Smooth muscle cell (in vitro differentiated cells): Measurements from ENCODE around the gene PRTFDC1.

GRCh38 chr10:24241519-24241913, 32.6 kb downstream of the KIAA1217 start:
- RAMPAGE, long total RNA, result no peak

DNA sequence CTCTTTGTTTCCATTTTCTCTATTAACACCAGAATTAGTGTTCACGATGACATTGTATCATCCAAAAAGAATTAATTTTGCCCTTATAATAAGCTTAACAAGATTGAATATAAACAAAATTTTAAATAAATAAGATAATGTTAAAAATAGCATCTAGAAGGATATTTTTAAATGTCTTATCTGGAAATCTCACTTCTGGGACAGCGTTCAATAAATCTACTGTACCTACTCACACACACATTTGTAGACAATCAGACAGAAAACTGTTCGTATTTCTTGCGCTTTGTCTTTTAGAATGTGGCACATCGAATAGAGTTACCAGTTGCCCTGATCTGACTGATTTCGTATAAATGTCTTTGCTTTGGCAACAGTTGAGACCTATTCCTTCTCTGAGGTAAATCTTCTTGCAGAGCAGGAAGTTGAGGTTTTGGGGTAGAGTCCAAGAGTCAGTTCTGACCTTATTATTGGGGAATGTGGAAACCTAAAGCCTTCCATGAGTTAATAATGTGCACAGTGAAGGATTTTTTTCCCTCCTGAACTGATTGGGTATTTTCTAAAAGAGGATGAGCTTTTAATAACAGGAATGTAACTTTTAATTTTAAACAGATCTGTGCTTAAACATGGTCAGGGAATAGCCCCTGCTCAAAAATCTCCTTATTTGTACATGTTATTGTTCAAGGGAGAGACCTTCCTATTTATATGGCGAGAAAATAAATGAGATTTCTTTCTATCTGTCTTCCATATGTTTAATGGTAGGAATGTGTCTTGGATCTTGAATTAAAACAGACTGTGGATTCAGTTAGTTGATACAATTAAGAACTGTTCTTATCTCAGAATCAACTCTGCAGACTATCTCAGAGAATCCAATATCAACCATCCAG, 135.4 kb downstream of the KIAA1217 start:
- RAMPAGE, long total RNA, result no peak

GRCh38 chr10:24450616-24451368, 241.9 kb downstream of the KIAA1217 start:
- RAMPAGE, long total RNA, result no peak

- RAMPAGE, long total RNA, result no peak
These were observed 257.1 kb downstream of the KIAA1217 start for GRCh38 chr10:24465895-24466679.

DNA sequence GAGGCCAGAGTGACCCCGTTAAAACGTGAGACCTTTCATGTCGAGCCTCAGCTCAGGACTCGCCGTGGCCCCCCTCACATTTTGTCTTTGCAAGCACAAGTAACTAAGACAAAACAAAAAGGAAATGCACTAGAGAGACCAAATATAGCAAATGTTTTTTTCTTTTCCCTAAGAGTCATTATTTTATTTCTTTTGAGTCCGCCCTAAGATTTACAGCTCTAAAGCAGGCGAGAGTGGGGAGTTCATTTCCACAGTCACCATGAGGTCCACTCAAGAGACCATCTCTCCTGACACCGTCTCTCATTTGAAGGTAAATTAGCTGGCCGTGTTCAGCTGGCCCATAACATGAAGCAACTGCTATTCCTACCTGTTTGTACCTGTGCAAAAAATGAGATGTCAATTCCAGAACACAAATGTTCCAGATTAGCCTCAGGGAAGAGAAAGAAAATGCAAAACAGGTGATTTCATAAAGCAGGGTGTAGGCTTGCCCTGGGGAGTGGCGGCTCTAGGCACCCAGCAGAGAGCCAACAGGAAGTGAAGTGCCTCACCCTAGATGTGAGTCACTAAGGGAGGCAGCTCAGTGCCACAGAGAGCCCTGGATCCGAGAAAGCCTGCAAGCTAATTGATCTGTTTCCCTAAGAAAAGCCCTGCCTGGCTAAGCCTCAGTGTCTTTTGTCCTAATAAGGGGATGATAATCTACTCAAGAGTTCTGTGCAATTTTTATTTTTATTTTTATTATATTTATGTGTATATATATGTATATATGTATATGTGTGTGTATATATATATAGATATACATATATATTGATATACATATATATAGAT, 240.1 kb downstream of the ARHGAP21 start:
- RAMPAGE, long total RNA, result no peak

- RAMPAGE, long total RNA, result no peak
These were observed 197.6 kb downstream of the ARHGAP21 start for GRCh38 chr10:24526094-24526575.

DNA sequence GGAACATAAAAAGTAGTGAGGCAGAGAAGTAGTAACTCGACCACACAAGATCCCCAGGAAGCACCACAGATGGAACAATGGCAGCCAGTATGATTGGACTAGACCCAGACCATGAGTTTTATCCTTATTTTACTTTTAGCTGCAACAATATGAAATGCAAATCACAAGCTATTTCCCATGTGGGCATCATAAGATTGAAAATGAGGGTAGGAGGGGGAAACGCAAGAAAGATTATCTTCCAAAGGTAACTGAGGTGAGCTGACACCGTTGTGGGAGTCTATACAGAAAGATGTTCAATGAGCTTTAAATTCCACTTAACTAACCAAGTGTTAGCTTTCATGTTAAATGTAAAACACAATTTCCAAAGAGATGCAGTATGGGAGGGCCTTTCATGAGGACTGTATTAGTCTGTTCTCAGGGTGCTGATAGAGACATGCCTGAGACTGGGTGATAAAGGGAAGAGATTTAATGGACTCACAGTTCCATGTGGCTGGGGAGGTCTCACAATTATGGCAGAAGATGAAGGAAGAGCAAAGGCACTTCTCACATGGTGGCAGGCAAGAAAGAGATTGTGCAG, 191.5 kb downstream of the ARHGAP21 start:
- RAMPAGE, long total RNA, result no peak

- RAMPAGE, long total RNA, result no peak
These were observed 180.2 kb downstream of the ARHGAP21 start for GRCh38 chr10:24543233-24544201.

DNA sequence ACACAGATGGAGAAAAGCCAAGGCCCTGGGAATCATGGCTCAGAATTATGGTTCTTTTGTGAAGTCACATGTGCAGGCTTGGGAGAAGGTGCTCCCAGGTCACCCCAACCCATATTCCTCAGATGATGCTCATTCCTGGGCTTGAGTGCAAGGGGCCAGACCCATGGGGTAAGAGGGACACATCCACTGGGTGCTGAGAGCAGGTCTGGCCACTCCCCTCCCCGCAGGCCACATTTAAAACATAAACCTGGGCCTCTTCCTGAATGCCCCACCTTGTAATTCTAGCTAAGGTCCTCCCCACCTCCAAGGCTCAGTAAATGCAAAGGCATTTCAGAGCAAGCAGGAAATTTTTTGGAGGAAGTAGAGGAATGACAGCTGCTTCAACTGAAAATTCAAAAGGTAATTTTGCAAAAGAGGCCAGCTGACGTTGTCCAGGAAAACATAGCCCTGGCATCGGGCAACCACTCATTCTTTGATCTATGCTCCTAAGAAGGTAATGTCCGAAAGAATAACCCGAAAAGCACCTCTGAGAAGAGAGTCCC, 172.5 kb downstream of the ARHGAP21 start:
- RAMPAGE, long total RNA, result no peak

DNA sequence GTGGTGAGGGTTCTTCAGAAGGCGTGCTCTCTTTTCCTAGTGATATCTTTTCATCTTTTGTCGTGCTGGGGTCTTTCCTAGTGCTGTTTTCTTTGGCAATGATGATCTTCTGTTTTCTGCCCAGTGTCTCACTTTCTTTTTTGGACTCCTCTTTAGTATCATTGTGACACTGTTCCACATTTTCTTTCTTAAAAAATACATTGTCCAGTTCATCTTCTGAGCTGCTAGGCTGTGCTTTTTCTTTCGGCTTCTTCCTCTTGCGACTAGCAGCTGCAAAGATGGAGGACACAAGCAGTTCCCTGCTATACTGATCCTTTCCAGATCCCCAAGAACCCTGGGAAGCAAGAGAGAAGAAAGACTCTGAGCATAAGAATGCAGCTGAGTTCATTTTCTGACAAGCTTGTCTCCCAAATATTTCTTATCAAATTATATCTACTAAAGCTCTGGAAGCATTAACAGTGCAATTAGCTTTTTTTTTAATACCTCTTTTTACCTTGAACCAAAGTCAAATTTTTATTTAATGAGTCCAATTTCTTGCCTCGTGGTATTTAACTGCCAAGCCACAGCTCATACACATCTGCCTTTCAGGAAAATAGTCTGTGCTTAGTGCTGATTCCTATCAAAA, 137.8 kb downstream of the ARHGAP21 start:
- RAMPAGE, long total RNA, result no peak

DNA sequence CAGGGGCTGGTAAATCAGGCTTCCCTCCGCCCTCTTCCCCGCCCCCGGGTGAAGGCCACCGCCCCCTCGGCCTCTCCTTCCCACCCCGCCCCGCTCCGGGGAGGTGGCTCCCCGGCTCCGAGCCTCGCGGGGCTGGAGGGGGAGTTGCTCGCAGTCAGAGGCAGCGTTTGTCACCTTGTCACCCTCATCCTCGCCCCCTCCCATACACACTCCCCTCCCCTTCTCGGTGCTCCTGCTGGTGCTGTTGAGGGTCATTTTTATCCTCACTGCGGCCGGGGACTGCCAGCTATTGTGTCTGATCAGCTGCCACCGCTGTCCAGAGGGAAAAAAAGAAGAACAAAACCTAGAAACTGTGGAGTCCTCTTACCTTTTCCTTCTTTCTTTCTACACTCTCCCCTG, 1.1 kb upstream of the ARHGAP21 start:
- RAMPAGE, long total RNA, result no peak

DNA sequence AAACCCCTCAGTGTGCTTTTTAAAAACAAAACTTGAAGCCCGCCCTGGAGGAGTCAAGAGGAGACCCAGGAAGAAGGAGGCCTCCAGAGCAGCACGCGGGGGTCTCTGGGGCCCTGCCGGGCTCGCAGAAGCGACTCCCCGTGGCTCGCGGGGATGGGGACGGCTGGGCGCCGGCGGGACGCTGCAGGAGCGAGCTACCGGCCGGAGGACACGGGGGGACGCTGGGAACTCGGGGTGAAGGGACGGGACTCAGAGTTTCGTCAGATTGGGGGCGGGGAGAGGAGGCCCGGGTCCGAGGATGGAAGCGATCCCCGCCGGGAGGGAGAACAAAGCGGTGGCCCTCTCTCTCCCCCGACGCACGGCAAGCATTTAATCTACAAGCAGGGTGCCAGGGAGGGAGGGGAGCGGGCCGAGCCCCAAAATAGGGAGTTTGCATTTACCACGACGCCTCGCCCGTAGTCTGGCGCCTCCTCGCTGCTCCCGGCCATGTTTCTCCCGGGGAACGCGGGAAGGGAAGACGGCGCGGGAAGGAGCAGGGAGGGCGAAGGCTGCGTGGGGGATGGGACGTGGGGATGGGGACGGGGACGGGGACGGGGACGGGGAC, at the start of gene PRTFDC1:
Gene PRTFDC1 (minus strand): TSS at position 519 of the 604 bp plus-strand sequence.
- RAMPAGE, long total RNA, result start-site peak on the minus strand centred at position 499 of the sequence, 22 bp wide, 52 and 79 reads in 2 replicates

GRCh38 chr10:25016808-25017816, 700 bp downstream of the THNSL1 start:
- RAMPAGE, long total RNA, result no peak

GRCh38 chr10:25059792-25060401, 43.5 kb downstream of the THNSL1 start:
- RAMPAGE, long total RNA, result no peak

DNA sequence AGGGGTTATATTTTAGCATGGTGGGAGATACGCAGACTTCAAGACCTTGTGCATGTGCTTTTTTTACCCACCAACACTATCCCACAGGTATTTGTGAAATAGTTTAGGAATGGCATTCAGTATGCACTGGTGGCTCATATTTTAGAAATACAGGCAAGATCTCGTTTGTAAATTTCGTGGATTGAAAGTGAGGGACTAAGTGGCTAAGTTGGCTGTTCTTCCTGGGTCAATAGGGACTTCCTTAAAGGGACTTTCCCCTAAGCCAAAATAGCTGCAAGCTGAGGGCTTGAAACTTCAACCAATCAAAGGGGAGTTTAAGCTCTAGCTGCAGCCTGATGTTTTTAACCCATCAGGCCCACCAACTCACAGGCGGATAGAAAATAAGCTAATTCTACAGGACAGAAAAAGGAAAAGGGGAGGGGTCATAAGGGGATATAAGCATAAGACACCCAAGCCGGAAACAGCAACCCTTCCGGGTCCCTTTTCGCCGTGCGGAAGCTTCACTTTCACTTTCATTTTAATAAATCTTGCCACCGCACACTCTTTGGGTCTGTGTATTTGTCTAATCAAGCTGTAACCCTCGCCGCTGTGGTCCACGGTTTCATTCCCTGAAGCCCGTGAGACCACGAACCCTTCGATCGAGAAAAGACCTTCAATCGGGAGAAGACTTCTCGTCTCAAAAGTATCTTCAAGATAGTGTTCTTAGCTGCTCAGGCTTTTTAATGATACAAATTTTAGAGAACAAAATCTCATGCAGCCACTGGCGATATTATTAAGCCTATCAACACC, 291.1 kb downstream of the GPR158 start:
- RAMPAGE, long total RNA, result no peak

DNA sequence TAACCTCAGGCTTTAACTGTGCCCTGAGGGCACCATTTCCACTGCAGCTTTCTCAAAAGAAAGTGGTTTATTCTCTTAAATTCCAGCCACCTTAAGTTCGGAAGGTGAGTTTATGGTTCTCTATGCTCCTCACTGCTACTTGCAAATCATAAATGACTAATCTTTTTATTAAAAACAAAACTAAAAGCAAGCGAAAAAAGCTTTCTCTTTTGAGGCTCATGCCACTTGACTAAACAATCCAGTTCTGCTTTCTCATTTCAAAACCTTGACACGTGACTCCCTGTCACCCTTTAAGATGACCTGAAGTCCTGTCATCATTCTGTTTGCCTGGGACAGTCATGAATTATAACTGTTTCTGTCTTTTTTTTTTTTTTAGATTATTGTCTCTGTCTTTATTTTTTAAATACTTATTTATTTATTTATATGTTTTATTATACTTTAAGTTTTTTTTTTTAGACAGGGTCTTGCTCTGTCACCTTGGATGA, 7.3 kb upstream of the APBB1IP start:
- RAMPAGE, long total RNA, result no peak

GRCh38 chr10:26662178-26662443, 35.4 kb upstream of the PDSS1 start:
- RAMPAGE, long total RNA, result no peak

GRCh38 chr10:27060243-27060771, 40.0 kb downstream of the ANKRD26 start:
- RAMPAGE, long total RNA, result no peak

GRCh38 chr10:27522983-27523465, 18.9 kb downstream of the RAB18 start:
- RAMPAGE, long total RNA, result no peak

DNA sequence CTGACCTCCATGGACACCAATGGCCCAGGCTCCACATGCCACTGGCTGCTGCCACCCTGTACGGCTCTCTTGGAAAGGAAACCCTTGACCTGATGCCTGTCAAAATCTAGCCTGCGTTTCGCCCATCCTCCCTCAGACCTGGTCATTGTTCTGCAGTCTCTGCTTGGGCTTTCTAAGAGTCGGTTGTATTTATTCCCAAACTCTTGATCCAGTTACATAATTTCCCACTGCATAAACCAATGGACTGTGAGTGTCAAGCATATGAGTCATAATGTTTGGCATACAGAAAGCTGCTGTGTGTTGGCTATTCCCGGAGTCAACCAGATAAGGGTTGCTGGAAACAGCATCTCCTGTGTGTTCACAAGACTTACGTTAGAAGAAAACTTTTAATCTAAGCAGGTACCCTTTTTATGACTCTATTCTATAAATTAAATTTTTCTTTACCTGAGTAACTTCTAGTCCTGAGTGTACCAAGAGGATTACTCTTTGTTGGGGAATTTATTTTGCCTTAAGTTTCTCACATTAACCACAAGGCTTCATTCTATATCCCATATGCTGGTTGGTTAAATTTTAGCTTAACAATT, 74.6 kb upstream of the MKX start:
- RAMPAGE, long total RNA, result no peak